Cardiac ventricle fibroblast (primary cell): ENCODE measurements around a stretch of chr9.

DNA sequence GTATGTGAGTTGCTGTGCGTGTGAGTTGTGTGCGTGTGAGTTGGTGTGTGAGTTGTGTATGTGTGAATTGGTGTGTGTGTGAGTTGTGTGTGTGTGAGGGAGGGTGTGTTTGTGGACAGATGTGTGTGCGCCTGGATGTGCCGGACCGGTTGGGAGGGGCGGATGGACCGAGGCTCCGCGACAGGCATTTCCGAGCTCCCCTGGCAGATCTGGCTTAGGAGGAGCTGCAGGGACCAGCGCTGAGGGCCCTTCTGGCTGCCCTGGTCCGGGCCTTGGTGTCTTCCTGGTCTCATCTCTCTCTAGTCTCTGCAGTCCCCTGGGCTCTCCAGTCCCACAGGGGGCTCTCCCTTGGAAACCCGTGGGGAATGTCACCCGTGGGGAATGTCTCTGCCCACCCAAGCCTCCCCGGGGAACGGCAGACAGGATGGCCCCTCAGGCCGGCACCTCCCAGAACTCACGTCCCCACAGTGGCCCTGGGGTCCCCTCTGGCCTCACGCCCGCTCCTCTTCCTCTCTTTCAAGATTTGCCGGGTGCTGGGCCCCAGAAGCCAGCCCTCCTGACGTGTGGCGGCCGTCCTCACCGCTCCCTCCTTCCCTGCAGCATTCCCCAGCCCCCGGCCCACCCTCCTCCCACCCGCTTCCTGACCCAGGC is 162.9 kb upstream of the IER5L start:
- RAMPAGE, long total RNA: no peak

DNA sequence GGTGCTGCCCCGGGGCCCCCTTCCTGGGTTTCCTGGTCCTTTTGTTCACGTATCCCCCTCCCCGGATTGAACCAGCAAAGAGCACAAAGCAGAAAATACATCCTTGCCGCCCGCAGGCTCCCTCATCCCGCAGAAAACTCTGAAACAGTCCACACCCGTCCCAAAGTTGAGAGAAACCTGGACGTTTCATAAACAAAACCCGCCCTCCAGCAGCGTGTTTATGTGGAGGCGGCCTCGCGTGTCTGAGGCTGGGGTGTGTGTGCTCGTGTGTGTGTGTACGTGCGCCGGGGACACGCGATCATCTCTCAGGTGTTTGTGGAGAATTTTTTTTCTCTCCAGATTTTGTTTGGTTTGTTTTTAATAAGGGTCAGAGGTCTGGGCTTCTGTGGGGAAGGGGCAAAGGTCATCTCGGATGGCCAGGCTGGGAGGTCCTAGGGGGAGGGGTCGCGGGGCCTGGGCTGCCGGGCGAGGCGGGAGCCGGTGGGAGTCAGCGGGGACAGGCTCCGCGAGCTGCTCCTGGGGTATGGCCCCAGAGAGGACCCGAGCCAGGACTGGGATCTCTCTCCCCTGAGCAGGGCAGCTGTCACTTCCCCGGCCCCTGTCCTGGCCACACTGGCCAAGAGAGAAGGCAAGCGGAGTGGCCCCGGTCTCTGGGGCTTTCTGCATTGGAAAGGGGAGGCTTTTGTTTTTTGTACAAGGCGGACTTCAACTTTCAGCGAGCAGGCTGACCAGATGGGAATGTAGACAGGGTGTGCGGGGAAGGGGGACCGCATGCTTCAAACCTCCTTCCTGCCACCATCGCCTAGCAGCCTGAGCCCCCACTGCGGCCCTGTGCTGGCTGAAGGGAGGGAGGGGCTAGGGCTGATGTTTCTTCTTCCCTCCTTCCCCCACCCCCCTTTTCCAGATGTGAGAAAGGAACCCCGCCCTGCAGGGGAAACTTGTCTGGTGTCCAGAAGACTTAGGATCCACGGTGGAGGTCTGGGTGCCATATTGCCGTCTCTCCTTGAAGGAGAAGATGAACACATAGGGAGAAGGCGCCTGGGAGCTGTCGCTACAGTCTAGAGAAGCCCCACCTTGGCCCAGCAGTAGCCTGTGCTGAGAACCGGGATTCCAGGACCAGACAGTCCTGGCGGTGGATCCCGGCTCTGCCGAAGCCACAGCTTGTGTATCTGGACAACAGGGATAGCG is 206.2 kb downstream of the C9orf50 start:
- RAMPAGE, long total RNA: no peak

- RAMPAGE, long total RNA: no peak
These were observed 139.1 kb downstream of the C9orf50 start for GRCh38 chr9:129481492-129482503.

- RAMPAGE, long total RNA: no peak
These were observed 131.6 kb downstream of the C9orf50 start for GRCh38 chr9:129489467-129489599.

- RAMPAGE, long total RNA: no peak
These were observed 126.6 kb downstream of the C9orf50 start for GRCh38 chr9:129494209-129494862.

- RAMPAGE, long total RNA: no peak
These were observed 117.7 kb downstream of the C9orf50 start for GRCh38 chr9:129503108-129503634.

- RAMPAGE, long total RNA: no peak
These were observed 33.4 kb downstream of the C9orf50 start for GRCh38 chr9:129587384-129587931.

DNA sequence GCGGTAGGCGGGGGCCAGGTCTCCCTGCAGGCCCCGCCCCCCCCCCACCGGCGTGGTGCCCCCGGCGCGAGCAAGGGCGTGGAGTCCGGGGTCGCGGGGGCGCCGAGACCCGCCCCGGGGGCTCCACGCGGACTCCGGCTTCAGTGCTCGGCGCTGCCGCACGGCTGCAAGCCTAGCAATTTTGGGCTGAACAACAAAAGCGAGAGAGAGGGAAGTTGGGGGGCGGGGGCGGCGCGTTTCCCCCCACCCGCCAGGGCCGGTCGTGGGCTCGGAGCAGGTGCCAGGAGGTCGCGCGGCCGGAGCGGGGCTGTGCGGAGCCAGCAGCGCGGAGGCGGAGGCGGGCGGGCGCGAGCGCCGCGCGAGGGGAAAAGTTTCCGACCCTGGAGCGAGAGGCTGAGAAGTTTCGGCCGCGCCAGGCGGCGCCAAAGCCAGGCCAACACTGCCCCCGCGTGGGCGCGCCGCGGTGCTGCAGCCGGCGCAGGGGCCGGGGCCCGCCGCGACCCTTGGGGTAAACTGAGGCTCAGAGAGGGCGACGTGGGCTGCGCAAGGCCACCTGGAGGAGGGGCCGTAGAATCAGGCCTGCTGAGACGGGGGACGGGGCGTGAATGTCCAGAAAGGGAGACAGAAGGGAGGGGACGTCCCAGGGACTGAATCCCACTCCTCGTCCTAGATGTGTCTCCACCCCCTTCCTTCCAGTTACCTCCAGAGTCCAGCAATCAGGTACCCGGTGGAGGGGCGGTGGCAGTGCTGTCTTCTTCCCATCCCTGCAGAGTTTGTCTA is 10.4 kb downstream of the C9orf50 start:
- RAMPAGE, long total RNA: no peak

- RAMPAGE, long total RNA: no peak
These were observed 8.6 kb downstream of the C9orf50 start for GRCh38 chr9:129612342-129612653.

GRCh38 chr9:129631329-129632304 is 5.7 kb downstream of the NTMT1 start:
- RAMPAGE, long total RNA: no peak

GRCh38 chr9:129696941-129697621 is 31.6 kb downstream of the PRRX2 start:
- RAMPAGE, long total RNA: no peak

GRCh38 chr9:129834362-129834824 is 682 bp downstream of the C9orf78 start:
- RAMPAGE, long total RNA: no peak

DNA sequence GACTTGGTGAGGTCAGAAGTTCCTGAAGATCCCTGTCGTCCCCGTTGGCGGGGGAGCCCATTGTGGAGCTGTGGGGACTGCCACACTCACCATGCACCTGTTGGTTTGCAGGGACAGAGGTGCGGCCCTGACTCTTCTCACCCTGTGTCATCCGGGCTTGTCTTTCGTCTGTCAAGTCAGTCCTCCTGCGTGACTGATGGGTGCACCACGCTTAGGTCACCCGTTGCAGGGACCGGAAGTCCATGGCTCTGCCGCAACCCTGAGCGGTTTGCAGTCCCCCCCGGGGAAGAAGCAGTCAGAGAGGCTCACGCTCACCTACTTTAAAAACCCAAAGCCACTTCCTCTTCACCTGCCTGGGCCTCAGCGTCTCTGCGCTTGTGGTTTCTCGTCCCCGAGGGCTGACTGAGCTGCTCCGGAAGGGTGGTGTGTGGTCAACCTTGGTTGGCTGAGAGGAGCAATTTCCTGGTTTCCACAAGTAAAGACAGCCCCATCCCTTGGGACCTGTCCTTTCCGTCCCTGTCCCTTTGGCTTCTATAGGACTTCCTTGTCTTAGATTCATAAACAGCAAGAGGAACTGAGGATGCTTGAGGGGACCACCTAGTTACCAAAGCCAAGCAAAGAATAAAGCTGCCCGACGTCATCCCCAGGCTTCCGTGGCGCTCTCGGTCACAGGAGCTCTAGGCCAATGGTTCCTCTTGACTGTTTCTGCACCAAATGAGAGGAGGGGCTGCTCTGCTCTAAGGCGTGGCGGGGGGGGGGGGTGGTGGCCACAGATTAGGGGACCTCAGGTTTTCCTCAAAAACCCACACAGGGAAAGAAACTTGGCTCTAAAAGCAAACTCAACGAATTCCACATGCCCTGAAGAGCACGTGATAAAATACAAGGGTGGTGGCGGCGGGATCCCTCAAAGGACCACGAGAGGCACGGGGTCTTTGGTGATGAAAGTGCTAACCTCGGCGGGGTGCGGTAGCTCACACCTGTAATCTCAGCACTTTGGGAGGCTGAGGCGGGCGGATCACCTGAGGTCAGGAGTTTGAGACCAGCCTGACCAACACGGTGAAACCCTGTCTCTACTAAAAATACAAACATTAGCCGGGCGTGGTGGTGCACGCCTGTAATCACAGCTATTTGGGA is 53.4 kb downstream of the USP20 start:
- RAMPAGE, long total RNA: no peak

DNA sequence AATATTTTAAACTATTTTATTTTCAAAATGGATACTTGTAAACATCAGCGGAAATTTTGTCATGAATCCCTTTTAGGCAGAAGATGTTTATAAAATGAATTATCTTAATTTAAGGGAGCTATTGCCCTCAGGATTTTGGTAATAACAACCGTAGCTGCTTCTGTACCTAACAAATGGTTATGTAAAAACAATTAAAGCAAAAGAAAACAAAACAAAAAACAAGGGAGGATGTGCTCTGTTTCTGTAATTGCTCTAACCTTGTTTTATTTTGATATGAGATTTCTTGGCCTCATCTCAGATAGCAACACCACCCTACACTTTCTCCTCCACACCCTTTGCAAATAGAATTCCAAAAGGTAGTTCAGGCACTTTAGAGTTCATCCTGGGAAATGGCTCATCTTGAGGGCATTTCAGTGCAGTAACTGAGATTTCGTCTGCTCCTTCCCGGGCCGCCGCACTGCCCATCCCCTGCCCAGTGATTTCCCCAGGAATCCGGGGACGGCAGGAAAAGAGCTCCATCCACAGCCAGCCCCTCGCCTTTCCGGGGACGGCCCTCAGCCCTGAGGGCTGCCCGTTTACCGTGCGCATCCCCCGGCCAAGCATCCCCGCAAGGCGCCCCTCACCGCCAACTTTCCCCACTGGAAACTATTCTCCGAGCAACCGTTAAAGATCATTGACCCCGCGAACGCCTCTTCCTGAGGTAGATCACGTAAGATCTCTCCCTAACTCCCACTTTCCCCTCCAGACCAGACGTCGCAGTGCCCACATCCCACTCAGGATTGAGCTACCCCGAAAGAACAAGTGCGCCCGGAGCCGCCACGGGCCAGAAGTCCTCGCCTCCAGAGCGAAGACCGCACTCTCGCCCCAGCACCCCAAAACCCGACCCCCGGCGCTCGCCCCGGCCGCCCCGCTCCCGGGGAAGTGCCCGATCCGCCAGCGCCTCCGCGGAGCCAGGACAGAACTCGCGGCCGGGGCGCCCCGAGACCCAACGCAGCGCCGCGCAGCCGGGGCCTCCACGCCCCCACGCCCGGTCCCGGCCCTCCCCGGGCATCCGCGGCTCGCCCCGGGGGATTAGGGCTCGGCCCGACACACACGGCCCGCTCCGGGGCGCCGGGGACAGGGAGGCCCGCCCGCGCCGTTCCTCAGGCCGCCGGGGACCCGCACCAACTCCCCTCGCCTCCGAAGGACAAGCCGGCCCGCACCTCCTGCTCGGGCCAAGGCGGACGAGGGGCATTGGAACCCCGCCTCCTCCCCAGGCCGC is 989 bp downstream of the FNBP1 start:
- RAMPAGE, long total RNA: no peak

GRCh38 chr9:130053190-130053493 is 564 bp upstream of the GPR107 start:
- RAMPAGE, long total RNA: no peak

DNA sequence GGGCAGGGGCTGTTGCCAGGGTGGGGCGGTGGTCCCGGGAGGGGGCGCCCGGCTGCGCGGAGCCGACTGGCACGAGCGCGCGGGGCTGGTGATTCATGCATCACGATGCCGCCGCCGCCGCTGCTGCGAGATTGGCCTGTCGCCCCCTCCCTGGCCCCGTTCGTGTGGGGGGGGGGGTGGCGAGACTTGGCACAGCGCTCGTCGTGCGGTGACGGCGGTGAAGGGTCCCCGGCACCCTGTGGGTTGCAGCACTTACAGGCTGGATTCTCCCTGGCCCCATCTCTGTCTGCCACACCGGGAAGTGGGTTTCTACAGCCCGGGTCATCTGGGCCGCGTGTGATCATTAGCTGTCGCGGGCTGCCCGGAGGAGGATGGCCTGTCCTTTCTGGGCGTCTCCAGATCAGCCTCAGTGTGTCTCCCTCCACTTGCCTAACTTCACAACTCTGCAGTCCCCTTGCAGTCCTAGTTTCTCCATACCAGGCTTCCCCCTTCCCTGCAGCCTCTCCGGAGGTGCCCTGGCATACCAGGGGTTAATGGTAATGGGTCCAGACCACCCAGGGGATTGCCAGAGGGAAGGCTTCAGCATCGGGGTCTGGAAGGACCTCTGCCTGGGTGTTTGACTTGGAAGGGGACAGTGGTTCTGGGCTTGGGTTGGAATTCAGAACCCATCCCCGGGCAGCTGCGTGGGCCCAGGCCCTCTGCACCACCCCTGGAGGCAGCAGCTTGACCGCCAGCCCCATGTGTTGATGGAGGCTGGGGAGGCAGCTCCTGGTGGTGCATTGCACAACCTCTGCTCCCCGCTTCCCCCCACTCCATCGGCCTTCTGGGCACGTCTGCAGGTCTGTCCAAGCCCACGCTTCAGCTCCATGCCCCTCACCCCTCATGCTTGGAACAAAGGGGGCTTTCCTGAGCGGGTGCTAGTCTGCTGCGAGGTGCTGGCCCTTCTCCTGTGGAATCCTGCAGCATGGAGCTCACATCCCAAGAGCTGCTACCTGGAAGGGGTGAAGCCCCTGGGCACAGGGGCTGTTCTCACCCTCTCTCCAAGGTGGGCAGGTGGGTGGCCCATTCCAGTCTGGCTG is 1.2 kb downstream of the NCS1 start:
- RAMPAGE, long total RNA: no peak

- RAMPAGE, long total RNA: no peak
These were observed 15.0 kb downstream of the NCS1 start for GRCh38 chr9:130187017-130187802.

GRCh38 chr9:130209337-130210018 is 37.3 kb downstream of the NCS1 start:
- RAMPAGE, long total RNA: no peak

- RAMPAGE, long total RNA: no peak
These were observed 43.4 kb downstream of the NCS1 start for GRCh38 chr9:130215524-130216044.

- RAMPAGE, long total RNA: no peak
These were observed 24.7 kb downstream of the HMCN2 start for GRCh38 chr9:130290097-130290746.